T47D (cell line): ENCODE results near the genes MPZL2 and TMEM25.

- RRBS: no CpG with 5 or more reads among the region's 6 CpGs
Observed at GRCh38 chr11:117316660-117316886, 517 bp upstream of the BACE1 start.

- RRBS: no CpG with 5 or more reads among the region's 1 CpG
Observed at GRCh38 chr11:117647251-117647450, 149.9 kb downstream of the DSCAML1 start.

DNA sequence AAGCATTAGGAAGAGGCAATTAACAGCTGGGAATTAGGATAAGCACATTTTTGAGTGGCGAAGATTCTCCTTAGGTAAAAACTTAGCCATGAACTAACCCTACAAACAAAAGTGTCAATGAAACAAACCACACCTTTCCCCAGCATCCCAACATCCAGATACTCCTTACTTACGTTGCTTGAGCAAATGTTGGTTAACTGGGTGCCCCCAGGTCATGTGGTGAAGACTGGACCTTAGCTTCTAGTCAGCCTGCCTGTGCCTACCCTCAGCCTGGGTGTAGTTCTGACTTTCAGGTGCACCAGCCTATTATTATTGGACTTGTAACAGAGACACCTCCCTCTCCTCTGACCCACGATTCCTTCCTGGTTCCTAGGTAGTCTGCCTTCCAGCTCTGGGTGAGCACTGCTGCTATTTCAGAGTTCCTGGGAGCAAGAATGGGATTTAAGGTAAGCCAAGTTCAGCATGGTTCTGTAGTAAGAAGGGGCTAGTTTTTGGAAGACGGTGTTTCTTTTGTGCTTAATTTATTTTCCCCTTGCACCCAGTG is 138.3 kb downstream of the DSCAML1 start:
- RRBS: no CpG with 5 or more reads among the region's 4 CpGs

- RRBS: no CpG with 5 or more reads among the region's 10 CpGs
Observed at GRCh38 chr11:117691503-117691922, 105.5 kb downstream of the DSCAML1 start.

DNA sequence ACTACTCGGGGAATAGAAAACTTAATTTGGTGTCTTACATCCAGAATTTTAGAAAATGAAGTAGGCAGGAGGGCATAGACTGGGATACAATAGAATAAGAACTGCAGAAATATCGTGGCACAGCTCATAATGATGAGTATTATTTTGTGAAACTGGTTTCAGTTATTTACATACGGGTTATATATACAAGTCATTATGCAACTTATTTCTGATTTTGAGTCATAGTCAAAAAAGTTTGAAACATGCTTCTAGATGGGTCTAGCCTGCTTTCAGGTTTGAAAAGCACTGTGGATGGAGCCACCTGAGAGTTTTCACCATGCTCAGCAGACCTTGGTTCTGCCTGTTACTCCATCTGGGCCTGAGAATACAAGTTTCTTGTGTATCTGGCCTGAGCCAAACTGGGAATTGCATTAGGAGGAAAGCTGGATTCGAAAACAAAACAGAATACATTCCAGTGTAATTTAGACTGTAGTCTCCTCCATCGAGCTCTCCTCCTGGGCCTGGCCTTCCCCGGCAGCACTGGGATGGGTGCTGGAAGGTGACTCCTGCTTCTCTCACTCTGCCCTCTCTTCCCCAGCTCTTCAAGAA is 12.0 kb downstream of the IL10RA start:
- RRBS: no CpG with 5 or more reads among the region's 6 CpGs

DNA sequence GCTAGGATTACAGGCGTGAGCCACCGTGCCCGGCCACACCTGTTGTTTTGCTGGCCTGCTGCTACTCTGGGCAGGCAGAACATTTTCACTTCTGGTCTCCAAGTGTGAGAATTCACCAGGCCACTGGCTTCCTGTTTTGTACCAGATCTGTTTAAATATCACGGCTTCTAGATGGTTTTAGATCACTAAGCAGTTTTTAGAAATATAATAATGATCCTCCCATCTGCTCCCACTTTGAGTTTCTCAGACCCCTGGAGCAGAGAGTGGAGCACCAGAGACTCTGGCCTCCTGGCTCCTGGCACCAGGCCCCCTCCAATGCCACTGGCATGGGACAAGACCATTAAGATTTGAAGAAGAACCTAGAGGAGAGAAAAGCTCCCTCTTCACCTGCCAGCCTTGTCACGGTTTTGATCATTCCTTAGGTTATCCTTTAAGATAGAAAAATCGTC is 22.0 kb downstream of the IL10RA start:
- RRBS: no CpG with 5 or more reads among the region's 6 CpGs

DNA sequence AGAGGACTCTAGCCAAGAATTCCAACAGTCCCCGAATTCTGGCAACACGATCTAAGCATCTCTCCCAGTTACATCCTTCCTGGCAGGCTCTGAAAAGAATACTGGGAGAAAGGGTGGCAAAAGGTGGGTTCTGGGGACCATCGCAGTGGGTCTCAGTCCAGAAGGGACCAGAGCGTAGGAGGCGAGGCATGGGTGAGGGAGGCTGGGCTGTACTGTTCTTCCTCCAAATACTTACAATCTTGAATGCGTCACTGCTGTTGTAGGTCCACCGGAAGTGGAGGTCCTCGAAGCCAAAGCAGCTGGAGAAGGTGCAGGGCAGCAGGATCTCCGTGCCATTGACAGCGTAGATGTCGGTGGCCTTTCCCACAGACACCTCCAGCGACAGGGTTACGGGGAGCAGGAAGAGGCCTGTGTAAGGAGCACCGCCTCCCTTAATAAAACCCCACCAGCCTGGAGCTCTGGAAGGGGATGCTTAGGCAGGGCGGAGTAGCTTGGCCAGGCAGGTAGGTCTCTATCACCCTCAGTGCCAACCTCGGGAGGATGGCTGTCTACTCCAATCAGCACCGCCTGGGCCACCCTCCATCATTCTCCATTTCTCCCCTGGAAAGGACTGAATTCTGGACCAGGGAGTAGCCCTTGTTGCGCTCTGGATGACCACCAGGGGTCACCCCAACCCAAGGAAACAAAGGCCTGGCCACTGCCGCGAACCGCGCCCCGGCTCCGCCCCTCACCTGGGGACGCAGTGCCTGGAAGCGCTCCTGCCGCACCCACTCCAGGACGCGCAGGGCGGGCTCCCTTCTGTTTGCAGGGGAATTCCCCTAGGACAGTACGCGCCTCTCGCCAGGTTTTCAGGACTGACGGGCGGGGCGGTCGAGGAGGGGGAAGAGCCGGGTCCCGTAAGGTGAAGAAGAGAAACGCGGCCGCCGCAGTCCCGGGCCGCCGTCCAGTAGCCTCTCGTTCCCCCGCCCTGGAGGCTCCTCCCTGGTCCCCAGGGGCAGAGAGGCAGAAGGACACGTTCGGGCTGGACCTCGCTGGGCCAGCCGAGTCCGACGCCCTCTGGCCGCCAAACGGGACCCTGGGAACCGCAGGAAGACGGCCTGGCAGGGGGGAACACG is 7.4 kb downstream of the SCN4B start:
- RRBS: 3% methylated on average over 5 of the region's 59 CpGs

- RRBS: no CpG with 5 or more reads among the region's 8 CpGs
Observed at GRCh38 chr11:118210327-118210841, 14.4 kb downstream of the JAML start.

GRCh38 chr11:118219560-118220097 is 5.2 kb downstream of the JAML start:
- RRBS: no CpG with 5 or more reads among the region's 4 CpGs

- RRBS: 3% methylated on average over 5 of the region's 21 CpGs
Observed at GRCh38 chr11:118263969-118264797, at the start of gene MPZL2. Gene MPZL2 (minus strand): TSS chr11:118264297.

DNA sequence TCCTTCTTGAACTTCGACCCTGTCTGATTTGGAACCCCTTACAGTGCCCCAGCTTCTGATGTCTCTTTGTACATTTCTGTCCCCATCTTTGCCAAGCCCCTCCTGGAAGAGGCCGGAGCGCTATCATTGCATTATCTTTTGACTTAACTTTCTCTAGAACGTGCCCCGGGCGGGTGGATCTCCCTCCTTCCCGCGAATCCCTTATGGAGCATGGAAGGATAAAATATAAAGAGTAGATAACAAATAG is 339 bp downstream of the UBE4A start:
- RRBS: no CpG with 5 or more reads among the region's 8 CpGs

GRCh38 chr11:118437019-118437869 is 952 bp downstream of the KMT2A start:
- RRBS: 2% methylated on average over 13 of the region's 30 CpGs

- RRBS: no CpG with 5 or more reads among the region's 13 CpGs
Observed at GRCh38 chr11:118506045-118506724, 21.1 kb upstream of the TTC36 start.

DNA sequence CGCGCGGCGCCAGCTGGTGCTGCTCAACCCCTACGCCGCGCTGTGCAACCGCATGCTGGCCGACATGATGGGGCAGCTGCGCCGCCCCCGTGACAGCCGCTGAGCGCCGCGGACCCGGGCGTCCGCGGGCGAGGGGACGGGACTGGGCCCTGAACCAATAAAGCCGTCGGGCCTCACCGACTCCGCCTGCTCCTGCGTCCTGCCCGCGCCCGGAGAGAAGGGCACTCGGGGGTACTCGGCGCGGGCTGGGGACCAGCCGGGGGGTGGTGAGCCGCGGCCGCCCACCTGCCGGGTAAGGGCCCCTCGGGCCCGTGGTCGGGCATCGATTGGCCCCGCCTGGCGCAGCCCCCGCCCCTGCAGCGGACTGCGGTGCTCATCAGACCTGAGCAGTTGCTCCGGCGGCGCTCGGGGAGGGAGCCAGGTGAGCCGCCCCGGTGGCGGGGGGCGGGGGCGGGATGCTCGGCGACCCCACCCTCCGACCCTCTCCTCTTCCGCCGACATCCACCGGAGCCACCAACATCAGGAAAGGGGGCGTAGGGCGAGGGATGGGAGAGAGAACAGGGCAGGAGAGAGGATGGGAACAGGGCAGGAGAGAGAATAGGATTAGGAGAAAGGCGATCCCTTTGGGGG is at the start of gene TMEM25:
Gene TMEM25, plus strand, starts transcription at position 379 of the 630 bp plus-strand sequence.
- RRBS: 1% methylated on average over 38 of the region's 66 CpGs

GRCh38 chr11:118531444-118531900 is 480 bp downstream of the TMEM25 start:
- RRBS: 14% methylated on average over 4 of the region's 21 CpGs

GRCh38 chr11:118572569-118573525 is 638 bp downstream of the ARCN1 start:
- RRBS: 2% methylated on average over 17 of the region's 38 CpGs

DNA sequence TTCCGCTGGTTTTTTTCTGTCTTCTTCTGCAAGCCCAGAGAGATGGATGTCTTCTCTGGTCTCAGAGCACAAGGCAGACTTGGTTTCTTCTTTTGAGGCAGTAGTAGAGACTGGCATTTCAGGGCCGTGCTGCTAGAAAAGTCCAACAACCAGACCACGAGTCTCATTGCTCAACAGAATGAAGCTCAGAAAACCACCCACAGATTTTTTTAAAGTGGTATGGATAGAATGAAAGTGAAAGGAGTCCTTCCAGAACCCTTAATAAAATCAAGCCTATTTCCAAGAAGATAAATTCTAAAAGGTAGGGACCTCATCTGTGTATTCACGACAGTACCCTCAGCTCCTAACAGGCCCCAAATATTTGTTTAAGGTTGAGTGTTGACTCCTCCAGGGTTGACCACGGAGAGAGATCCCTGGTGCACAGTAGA is 43.5 kb upstream of the DDX6 start:
- RRBS: no CpG with 5 or more reads among the region's 5 CpGs

- RRBS: 93% methylated on average over 4 of the region's 25 CpGs
Observed at GRCh38 chr11:118897456-118898491, 14.1 kb downstream of the CXCR5 start.

- RRBS: 94% methylated on average over 6 of the region's 22 CpGs
Observed at GRCh38 chr11:118900380-118901059, 16.8 kb downstream of the CXCR5 start.

GRCh38 chr11:118909860-118910390 is 15.8 kb downstream of the BCL9L start:
- RRBS: no CpG with 5 or more reads among the region's 20 CpGs